Metanephros (tissue), 2 donors: ENCODE measurements around a stretch of chr13.

DNA sequence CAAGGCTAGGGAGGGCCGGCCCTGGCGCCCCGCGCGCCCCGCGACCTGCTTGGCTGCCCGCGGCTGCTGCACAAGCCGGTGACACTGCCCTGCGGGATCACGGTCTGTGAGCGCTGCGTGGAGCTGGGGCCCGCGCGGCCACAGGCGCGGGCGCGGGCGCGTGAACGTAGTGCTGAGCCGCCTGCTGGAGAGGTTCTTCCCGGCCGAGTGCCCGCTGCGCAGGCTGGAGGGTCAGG, 572.3 kb downstream of the TUBA3C start:
- RAMPAGE, long total RNA = no peak

GRCh38 chr13:19181921-19182123, 198 bp upstream of the TUBA3C start:
- RAMPAGE, long total RNA = no peak

DNA sequence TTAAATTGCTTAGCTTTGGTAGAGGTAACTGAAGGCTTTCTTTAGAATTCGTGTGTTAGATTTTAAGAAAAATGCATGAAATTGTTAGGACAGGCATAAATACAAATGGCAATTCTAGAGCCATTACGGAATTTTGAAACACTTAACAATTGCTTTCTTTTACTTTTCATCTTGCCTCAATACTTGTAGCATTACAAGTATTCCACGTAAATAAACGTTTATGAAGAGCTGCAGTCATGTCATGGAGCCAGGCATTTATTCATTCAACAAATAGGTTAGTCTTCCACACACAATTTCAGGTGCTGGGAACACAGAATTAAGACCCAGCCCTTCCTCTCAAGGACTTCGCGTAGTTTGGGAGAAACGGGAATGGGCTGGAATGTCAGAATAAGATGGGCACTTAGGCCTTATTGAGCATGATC, 69.9 kb downstream of the GJA3 start:
- RAMPAGE, long total RNA = no peak

DNA sequence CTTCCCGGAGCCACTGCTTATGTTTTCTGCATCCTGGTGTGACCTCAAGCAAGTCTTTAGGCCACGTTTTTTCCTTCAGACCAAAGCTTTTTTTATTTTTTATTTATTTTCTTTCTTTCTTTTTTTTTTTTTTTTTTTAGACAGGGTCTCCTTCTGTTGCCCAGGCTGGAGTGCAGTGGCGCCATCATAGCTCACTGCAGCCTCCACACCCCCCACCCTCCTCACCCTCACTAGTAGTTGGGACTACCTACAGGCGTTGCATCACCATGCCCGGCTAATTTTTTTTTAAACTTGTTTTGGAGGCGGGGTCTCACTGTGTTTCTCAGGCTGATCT, 33.7 kb downstream of the GJA3 start:
- RAMPAGE, long total RNA = no peak

DNA sequence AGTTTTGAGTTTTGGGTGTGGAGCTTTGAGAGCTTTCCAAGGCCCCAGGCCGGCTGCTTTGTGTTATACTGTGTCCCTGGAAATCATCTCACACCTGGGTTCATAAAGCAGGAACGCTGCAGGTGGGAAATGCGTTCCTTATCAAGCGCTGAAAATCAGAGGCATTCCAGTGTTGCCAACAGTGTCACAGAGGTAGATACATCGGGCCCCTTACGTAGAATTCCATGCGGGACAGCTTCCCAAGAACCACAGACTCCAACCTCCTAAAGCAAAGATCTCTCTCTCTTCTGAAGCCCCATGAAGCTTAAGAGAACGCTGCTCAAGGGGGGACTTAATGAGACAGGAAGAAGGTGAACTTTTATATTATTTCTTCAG, 23.2 kb downstream of the GJA3 start:
- RAMPAGE, long total RNA = no peak

GRCh38 chr13:20405392-20406215, 120.1 kb downstream of the CRYL1 start:
- RAMPAGE, long total RNA = no peak

DNA sequence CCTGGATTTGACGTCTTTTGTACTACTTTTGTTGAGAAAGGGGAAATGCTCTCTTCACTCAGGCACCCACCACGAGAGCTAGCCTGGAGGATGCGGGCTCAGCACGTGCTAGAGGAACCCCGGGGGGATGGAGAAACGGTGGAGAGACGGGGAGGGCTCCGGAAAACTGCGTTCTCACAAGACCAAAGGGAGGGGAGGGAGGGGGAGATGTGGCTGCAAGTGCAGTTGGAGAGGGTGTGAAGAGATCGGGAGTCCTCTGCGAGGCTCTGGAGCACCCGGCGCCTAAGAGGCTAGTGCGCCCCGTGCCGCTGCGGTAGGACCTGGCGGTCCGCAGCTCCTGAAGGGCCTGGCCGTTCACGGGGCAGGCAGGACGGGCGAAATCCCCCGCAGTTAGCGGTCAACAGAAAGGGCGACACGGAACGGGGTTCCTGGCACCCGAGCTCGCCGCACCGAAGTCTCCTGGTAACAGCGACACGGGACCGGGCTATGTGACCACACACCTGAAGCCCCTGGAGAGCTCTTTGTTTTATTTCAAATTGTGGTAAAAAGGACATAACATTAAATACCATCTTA, 43.5 kb upstream of the XPO4 start:
- RAMPAGE, long total RNA = no peak

DNA sequence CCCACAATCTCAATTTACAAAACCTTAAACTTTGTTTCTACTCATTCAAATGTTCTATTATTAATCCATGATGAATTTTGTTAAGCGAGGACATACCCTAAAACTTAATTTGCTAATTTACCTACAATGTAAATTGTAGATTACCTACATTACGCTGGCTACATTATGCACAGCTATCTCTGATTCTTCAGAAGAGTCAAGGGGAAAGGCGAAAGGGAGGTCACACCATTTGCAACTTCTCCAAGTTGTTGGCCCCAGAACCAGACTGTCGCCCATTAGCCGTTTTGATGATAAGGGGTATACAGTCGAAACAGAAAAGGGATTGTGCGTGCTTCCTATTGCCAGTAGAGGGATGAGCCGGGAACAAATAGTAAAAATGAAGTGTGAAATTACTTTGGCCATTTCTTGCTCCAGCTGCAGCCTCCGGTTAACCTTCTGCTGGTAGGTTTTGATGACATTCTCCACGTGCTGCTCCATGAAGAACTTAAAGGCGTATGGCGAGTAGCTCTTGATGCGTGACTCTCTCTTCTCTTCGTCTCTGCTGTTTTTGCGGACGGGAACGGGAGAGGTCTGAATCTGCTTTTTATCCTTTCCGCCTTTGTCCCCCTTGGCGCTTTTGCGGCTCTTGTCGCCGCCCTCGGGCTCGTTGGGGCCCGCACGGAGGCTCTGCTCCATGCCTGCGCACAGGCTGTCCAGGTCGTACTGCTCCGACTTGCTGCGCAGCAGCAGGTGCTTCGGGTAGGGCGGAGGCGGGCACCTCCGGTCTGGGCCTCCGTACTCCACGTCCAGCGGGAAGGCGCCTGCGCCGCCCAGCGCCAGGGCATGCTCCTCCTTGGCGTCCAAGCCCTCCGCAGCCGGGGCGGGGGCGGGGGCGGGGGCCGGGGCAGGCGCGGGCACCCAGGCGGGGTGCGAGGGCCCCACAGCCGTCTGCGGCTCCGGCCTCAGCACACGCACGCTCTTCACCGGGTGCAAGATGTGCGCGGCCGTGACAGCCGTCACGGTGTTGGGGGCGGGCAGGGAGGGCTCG, 73.6 kb downstream of the LATS2 start:
- RAMPAGE, long total RNA = no peak

DNA sequence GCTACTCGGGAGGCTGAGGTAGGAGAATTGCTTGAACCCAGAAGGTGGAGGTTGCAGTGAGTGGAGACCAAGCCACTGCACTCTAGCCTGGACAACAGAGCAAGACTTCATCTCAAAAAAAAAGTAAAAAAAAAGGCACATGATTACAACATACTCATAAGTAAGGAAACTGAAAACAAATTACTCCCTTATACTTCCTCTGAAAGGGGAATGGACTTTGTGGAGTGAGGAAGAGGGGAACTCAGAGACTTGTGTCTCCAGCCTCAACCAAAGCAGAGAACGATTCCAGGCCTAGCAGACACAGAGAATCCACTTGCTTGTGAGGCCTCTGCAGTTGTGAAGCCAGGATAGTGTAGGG, 4.3 kb upstream of the LATS2 start:
- RAMPAGE, long total RNA = no peak

DNA sequence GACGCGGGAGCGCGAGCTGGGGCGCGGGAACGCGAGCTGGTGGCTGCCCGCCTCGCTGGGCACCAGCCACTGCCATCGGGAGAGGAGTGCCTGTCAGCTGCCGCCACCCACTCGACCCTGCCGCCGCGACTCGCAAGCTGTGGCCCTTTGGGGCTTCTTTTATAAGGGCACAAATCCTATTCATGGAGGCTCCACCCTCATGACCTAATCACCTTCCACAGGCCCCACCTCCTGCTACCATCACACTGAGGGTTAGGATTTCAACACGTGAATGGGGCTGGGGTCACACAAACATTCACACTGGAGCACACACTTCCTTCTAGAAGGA, 35.6 kb upstream of the SAP18 start:
- RAMPAGE, long total RNA = no peak

GRCh38 chr13:21318850-21319321, 140.2 kb downstream of the ZDHHC20 start:
- RAMPAGE, long total RNA = no peak

- RAMPAGE, long total RNA = no peak
Observed at GRCh38 chr13:21326800-21327777, 132.0 kb downstream of the ZDHHC20 start.

- RAMPAGE, long total RNA = no peak
Observed at GRCh38 chr13:21442880-21443796, 16.0 kb downstream of the ZDHHC20 start.

GRCh38 chr13:21459648-21460198, 620 bp upstream of the ZDHHC20 start:
- RAMPAGE, long total RNA = no peak

GRCh38 chr13:21465583-21466416, 6.7 kb upstream of the ZDHHC20 start:
- RAMPAGE, long total RNA = no peak

DNA sequence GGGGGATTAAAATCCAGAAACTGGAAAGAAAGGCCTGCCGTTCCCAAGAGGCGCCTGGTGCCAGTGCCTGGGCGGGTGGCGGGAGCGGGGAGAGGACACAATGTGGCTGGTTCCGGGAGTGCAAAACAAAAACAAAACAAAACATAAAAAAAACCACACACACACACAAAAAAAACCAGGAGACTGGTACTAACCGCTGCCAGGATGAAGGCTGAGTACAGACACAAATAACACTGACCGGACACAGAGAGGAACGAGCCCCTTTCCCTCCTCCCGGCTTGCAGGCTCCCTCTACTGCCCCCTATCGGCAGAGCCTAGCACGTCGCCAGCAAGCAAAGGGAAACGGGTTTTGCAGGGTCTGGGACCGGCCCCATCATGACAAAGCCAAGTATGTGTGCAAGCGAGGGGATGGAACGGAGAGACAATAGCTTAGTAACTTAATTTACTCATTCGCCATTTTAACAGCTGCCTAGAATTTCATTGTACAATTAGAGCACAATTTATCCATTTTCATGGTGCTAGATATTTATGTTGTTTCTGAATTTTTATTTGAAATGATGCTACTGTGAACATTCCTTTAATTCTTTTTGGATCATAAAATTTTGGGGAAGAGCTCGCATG, 17.9 kb upstream of the ZDHHC20 start:
- RAMPAGE, long total RNA = no peak

GRCh38 chr13:21673365-21674584, 2.9 kb downstream of the FGF9 start:
- RAMPAGE, long total RNA = no peak

- RAMPAGE, long total RNA = no peak
Observed at GRCh38 chr13:22209877-22210633, 539.2 kb downstream of the FGF9 start.

GRCh38 chr13:22210764-22211082, 539.9 kb downstream of the FGF9 start:
- RAMPAGE, long total RNA = no peak

DNA sequence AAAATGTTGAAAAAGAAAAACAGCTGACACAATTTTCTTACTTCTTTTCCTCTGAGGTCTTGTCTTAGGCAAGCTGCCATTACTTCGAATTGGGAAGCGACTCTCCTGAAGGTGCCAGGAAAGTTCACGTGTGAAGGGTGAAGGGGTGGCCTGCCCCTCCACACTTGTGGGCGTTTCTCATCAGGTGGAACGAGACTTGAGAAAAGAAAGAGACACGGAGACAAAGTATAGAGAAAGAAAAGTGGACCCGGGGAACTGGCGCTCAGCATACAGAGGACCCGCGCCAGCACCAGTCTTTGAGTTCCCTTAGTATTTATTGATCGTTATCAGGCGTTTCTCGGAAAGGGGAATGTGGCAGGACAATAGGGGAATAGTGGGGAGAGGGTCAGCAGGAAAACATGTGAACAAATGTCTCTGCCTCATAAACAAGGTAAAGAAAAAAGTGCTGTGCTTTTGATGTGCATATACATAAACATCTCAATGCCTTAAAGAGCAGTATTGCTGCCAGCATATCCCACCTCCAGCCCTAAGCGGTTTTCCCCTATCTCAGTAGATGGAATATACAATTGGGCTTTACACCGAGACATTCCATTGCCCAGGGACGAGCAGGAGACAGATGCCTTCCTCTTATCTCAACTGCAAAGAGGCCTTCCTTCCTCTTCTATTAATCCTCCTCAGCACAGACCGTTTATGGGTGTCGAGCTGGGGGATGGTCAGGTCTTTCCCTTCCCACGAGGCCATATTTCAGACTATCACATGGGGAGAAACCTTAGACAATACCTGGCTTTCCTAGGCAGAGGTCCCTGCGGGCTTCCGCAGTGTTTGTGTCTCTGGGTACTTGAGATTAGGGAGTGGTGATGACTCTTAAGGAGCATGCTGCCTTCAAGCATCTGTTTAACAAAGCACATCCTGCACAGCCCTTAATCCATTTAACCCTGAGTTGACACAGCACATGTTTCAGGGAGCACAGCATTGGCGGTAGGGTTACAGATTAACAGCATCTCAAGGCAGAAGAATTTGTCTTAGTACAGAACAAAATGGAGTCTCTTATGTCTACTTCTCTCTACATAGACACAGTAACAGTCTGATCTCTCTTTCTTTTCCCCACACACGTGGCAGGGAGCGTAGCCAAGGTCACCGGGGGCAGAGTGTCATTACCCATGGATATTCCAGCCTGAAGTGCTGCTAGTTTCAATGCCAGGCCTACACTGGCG, 366.9 kb upstream of the SGCG start:
- RAMPAGE, long total RNA = no peak